Astrocyte (in vitro differentiated cells and primary cell): ENCODE measurements around a stretch of chr7.

GRCh38 chr7:2009622-2010272, 223.0 kb downstream of the MAD1L1 start:
- PRO-cap, result no peak
- RRBS, 2 experiments, result no CpG with 5 or more reads among the region's 20 CpGs

DNA sequence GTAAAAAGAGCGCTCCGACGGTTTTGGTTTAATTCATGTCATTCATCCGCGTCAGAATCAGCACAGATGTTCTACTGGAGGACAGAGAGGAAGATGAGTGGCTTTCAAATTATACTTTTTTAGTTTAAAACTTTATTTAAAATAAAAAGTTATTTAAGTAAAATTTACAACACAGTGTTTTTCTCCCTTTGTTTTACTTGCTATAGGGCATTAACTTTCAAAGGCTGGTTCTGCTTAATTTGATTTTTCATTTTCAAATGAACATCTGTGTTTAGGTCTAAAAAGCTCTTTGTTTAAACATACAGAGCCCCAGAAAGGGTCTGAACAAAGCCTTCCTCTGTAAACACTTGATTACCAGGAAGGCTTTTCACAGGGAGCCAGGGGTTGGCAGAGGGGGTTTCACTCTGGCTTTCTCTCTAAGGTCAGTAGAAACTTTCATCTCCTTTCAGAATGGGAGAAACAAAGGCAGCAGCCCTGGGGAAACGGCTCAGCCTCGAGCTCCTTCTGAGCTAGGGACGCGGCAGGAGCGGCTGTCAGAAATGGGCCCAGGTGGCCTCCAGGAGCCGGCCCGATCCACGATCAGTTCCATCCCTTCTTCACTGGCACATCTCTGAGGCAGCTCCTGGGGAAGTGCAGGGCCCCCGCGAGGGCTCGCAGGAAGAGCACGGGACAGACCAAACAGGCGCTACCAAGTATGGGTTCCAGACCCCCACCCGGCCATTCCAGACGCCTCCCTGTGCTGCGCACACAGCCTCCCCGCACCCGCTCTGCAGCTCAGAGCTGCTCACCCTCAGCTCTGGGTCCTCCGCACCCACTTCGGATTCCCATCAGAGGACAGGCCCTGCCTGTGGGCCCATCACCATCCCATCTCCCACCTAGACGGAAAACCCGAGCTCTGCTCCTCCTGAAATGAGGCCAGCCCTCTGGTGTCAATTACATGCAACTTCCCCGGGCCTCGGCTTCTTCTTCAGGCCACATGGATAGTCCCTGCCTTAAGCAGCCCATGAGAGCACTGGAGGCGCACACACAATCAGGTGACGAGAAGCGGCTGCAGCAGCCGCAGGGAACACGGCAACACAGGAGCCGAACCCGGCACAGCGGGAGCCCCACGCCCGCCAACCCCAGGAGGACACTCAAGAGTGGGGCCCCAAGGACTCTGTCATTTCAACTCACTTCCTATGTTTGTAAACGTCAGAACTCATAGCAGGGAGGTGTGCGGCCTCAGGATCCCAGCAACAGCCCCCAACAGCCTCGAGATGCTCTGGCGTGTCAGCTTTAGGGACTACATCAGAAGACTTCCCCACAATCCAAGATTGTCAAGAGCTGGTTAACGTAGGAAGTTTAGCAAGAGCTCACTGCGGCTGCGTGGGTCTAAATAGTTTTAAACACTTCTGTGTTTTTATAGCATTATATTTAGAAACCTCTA, 123.9 kb downstream of the MAD1L1 start:
- PRO-cap, result no peak
- RRBS, 2 experiments, result no CpG with 5 or more reads among the region's 46 CpGs

DNA sequence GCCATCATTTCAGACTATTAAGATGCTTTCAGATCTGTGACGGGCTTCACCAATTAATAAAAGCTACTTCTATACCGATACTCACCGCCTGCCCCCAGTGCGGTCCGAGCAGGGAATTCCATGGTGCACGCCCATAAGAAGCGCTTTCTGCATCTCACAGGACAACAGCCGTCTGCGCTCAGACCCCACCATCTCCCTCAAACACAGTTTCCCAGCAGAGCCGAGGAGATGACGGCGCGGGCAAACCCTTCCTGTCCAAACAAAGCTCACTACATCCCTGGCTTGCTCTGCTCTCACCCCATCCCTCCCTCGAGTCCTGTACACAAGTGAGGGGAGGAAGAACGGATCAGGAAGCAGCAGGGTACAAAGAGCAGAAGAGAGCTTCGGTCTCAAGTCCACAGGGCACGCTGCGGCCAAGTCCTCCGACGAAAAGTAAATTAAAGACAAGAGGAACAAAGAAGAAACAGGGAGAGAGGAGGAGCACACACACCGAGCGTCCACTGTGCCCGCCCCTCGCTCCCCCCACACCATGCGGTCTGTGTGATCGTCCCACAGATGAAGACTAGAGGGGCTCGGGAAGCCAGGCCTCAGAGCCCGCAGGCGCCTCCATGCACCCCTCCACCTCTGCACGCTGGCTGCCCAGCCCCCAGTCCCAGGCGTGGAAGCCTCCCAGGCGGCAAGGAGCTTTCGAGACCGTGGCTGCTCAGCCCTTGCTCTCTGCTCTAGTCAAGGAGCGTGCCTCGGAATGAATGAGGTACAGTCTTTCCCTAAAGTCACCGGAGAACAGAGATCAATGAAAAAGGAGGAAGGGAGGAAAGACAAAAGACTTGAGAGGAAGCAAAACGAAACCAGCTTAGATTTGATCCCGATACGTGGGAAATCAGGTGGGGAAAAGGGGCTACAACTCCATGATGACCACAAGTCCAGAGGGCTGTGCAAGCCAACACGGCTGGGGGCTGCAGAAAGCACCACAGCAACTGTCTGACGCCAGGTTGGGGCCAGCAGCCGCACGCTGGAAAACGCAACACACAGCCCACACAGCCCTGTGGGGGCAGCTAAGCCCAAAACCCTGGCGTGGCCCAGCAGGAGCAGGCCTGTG, 121.7 kb downstream of the MAD1L1 start:
- PRO-cap, result no peak
- RRBS, 2 experiments, result no CpG with 5 or more reads among the region's 46 CpGs

DNA sequence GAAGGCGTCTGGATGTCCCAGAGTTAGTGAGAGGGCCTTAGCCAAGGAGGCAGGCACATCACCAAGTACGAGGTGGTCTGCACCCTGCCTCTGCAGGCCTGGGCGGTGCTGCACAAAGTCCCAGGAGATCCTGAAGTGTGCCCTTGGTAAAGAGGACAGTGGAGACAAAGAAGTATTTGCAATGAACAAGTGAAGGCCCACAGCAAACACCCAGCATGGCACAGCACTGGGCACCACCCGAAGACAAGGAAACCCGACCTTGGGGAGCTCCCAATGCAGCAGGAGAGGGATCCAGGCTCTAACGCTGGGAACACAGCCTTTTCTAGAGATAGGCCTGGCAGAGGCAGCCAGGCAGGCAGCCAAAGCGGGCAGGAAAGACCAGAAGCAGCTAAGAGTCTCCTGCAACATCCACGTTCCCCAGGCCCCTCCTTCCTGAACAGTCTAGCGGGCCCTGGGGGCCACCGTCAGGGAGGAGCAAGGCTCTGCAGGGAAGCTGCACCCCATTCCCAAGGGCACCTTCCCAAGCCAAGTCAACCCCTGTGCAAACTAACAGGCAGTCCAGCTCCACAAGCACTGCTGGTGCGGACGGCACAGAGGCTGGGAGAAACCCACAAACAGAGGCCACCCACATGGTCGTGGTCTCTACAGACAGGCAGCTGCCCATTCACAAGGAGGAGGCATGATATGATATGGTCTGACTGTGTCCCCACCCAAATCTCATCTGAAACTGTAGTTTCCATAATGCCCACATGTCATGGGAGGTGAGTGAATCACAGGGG, 115.8 kb downstream of the MAD1L1 start:
- PRO-cap, result no peak
- RRBS, 2 experiments, result no CpG with 5 or more reads among the region's 13 CpGs

DNA sequence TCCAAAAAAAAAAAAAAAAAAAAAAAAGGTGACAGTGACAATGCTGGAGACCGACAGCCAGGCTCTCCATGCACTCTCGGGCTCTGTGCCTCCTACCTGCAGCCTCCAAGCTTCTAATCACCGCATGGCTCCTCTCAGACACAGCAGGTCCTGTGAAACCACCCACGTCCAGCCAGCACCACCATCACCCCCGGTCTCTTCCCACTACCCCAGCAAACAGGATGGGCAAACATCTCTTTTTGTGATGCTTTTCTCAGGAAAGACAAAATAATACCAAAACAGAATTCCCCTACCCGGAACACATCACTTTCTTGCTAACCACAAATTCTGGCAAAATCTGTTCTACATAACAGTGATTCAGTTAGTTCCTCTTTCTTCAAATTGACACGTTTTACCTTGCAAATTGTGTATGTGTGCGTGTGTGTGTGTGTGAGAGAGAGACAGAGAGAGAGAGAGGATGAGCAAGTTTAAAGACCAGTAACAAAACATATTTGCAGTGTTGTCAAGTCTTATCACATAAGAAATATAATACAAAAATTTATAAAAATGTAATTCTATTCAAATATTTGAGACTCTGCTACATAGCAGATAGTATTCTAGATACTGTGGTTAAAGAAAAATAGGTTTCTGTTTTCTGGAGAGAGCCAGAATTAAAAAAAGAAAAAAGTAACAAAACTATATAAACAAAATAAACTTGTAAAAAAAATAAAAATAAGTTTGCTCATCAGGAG, 6.4 kb downstream of the SNX8 start:
- PRO-cap, result no peak
- RRBS, 2 experiments, result 56 to 94% methylated on average over 1 to 2 of the region's 8 CpGs

DNA sequence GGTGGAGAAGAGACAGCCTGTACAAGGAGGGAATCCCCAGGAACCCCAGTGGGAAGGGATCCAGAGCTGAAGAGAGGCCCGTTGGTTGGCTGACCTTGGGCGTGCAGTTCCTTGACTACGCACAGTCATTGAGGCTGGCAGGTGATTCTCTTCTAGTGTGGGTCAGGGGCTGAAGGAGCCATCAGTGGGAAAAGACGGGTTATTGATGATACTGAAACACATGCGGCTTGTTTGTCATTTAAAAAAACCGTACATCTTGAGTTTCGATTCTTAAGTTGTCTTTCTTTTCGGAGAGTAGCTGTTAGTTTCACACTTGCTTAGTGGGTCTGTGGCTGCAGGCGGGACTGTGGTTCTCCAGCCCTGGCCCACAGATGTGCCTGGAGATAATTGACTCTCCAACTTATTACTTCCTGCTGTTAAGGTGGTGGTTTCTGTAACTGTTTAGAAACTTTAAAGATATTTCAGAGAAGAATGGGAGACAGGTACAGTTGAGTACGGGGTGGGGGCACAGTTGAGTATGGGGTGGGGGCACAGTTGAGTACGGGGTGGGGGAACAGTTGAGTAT, 2.5 kb downstream of the CHST12 start:
- PRO-cap, result no peak
- RRBS, 2 experiments, result no CpG with 5 or more reads among the region's 11 CpGs

DNA sequence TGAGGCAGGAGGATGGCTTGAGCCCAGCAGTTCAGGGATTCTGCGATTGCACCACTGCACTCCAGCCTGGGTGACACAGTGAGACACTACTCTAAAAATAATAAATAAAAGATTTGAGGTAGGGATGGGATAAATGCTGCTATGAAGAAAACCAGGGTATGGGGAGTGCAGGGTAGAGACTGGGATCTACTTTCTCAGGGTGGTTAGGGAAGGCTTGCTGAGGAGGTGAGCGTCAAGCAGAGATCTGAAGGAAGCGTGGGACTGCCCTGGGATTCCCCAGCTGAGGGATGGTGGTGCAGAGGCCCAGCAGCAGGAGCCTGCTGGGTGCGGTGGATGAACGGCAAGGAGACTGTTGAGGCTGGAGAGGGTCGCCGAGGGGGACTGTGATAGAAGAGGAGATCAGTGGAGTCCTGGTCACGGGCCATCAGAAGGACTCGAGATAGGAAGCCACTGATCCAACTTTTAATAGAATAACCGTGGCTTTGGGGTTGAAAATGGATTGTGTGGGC, 7.1 kb downstream of the CHST12 start:
- PRO-cap, result no peak
- RRBS, 2 experiments, result no CpG with 5 or more reads among the region's 10 CpGs

GRCh38 chr7:2518545-2519185, 909 bp upstream of the LFNG start:
- PRO-cap, result no peak
- RRBS, 2 experiments, result 13 to 15% methylated on average over 19 of the region's 51 CpGs

DNA sequence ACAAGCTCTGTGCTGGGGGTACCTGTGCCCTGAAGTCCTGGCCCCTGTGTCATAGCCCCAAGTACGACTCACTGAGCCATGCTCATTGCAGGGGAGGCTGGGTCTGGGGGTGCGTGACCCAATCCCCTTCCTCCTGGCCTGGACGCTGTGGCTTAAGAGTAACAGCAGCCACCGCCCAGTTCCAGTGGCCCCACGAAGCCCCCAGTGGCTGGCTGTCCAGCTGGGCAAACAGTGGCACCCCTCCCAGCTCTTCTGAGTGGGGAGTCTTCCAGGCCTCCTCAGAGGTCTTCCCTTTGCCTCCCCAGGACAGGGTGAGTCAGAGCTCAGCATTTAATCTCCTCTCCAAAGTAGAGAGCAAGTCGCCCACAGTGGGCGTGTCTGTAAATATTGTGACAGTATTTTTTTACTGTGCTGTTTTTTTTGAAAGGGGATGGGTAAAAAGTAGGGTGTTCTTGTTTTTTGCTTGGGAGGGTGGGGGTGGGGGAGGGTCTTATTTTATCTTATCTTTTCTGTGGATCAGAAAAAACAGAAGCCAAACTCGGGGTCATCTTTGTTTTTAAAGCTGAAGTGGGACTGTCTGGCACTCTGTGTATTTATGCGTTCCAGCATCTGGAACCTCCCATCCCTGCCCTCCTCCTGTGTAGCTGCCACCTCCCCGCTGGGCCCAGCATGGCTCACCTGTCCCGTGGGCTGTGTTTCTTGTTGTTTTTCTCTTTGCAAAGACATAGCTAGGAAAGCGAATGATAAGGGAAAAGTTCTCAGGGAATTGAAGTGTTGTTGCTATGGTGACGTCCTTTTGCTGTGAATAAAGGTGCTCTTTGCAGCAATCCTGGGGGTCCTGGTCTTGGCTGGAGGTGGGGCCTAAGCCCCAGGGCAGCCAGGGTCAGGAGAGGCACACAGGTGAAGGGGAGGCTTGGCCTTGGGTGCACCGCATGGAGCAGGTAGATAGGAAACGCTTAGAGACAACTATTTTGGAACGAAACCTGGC, 8.3 kb downstream of the LFNG start:
- PRO-cap, result no peak
- RRBS, 2 experiments, result no CpG with 5 or more reads among the region's 16 CpGs

GRCh38 chr7:2565033-2565455, 6.3 kb downstream of the IQCE start:
- PRO-cap, result no peak
- RRBS, 2 experiments, result no CpG with 5 or more reads among the region's 12 CpGs

- PRO-cap, result no peak
- RRBS, 2 experiments, result no CpG with 5 or more reads among the region's 18 CpGs
Measured at GRCh38 chr7:2589729-2590250, 31.0 kb downstream of the IQCE start.

DNA sequence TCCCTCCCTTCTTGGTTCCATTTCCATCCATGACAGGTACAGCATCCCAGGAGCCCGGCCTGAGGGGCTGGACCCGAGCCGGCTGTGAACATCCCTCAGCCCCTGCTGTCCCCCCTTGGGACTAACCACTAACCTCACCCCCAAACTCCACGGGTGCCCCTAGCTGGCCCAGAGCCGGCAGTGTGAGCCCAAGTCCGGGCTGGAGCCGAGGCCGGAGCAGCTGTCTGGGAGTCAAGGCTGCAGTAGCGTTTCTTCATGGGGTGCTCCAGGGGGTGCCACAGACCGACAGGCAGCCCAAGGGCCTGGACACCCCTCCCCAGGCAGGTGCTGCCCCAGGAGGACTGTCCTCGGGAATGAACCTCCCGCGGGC, 25.4 kb upstream of the AMZ1 start:
- PRO-cap, result no peak
- RRBS, 2 experiments, result 67% methylated on average over 2 of the region's 13 CpGs; no CpG with 5 or more reads in 1 of the 2 experiments

- PRO-cap, result no peak
- RRBS, 2 experiments, result 69 to 79% methylated on average over 12 of the region's 39 CpGs
Measured at GRCh38 chr7:2734662-2735773, 47.0 kb downstream of the AMZ1 start.

GRCh38 chr7:2811937-2812608, 32.0 kb downstream of the GNA12 start:
- PRO-cap, result no peak
- RRBS, 2 experiments, result no CpG with 5 or more reads among the region's 15 CpGs

GRCh38 chr7:2824284-2825524, 19.4 kb downstream of the GNA12 start:
- PRO-cap, result no peak
- RRBS, 2 experiments, result no CpG with 5 or more reads among the region's 29 CpGs

DNA sequence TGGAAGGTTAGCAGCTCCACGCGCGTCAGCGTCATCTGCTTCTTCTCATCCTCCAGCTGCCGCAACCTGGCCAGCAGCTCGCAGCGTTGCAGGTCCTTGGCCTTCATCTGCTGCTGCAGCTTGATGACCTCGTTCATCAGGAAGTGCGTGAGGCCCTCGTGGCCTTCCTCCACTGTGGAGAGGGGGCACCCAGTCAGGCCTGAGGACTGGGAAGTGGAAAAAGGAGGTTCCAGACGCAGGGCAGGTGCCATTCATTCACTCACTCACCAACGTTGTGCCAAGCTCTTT, 99.4 kb downstream of the CARD11 start:
- PRO-cap, result no peak
- RRBS, 2 experiments, result no CpG with 5 or more reads among the region's 12 CpGs

DNA sequence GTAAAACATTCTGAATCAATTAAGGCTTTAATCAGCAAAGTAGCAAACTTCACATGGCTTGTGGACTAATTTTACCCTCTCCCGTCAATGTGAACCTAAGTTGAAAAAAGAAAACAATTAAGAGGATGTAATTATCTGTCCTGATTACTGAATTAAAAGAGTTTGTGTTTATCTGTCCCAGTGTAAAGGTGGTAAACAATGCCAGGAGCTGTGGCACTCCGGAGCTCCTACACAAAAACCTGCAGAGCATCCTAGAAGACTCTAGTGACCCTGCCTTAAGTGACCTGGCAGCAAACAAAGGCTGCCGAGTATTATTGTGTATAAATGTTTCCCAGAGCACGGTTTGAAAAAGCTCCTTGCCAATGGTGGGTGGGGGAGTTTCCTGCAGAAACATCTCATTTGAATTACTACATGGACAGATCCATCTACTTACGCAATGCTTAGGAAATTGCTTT, 560.7 kb downstream of the SDK1 start:
- PRO-cap, result no peak
- RRBS, 2 experiments, result no CpG with 5 or more reads among the region's 5 CpGs

DNA sequence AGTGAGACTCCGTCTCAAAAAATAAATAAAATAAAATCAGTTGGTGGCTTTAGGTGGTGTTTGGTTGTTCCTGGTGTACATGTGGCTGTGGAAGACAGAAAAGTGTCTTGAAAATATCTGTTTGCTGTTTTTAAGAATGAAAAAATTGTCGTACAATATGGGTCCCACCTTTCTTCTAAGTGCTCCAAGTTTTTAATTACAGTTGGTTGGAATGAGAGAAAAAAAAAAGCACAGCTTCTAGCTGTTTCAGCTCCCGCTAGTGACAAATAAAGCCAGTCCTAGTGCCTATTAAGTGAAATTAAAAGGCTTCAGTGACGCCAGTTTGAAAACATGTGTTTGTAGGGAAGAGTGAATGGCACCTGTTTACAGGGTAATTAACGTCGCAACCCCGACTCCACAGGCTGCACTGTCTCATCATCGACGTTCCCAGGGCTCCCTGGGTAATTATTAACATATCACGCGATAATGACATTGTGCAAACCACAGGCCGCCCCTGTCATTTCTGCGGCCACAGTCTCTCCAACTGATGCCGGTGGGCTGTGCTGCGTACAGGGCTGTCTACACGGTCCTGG, 492.2 kb upstream of the FOXK1 start:
- PRO-cap, result no peak
- RRBS, 2 experiments, result no CpG with 5 or more reads among the region's 16 CpGs

GRCh38 chr7:4713247-4713873, 31.3 kb downstream of the FOXK1 start:
- PRO-cap, result no peak
- RRBS, 2 experiments, result no CpG with 5 or more reads among the region's 27 CpGs

DNA sequence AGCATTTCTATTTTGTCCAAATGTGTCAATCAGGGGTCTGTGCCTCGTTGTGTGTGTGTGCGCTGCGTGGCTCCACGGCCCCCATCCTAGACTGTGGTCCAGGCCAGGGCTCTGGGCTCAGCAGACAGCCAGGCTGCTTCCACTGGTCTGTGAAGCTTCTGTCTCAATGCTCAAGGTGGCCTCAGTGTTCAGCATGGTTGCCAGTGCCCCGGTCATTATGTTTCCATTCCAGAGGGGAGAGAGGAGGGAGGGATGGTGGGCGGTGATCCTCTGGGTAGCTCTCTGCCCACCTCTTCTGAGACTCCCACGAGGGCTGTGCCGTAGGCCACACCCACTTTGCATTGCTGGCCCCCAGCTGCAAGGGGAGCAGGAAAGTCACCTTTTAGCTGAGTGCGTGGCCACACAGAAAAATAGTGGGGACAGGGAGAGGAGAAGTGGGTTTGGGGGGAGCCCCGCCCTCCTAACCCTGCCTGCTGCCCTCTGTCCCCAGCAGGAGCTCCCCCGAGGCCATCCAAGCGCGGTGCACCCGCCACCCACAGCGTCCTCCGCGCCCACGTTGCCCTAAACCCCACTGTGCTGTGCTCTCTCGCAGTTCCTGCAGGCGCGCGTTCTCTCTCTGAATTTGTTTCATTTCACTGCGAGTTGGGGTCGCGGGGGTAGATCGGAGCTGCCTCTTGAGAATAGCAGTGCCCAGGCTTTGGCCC, 42.6 kb downstream of the FOXK1 start:
- PRO-cap, result no peak
- RRBS, 2 experiments, result no CpG with 5 or more reads among the region's 26 CpGs